Psoas muscle (tissue), 2 donors: ENCODE results near the gene SEPTIN9.

GRCh38 chr17:77120505-77121445, 20.0 kb upstream of the SEC14L1 start:
- PRO-cap, 2 experiments = no peak in any of the 2 experiments

DNA sequence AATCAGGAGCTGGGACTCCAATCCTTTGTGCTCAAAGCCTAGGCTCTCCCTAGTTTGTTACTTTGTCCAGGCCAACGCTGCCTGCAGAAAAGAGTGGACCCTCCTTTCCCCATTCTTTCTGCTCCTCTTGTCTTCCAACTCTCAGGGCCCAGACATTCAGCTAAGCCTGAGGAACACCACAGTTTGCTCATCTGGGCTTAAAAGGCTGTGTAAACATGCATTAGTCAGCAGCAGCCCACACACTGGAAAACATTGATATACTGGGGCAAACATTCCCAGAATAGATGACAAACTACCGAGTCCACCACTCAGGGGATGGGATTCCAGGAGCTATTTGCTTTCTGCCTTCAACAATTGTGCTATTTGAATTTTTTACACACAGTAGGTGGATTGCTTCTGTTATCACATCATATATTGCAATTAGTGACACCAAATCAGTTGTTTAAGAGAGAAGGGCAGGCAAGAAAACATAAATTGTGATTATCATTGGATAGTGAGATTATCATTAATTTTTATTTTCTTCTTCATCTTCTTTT, 18.9 kb upstream of the SEC14L1 start:
- PRO-cap, 2 experiments = no peak in any of the 2 experiments

- PRO-cap, 2 experiments = no peak in any of the 2 experiments
Measured at GRCh38 chr17:77141787-77142601, 1.2 kb downstream of the SEC14L1 start.

GRCh38 chr17:77170111-77170421, 29.3 kb downstream of the SEC14L1 start:
- PRO-cap, 2 experiments = no peak in any of the 2 experiments

DNA sequence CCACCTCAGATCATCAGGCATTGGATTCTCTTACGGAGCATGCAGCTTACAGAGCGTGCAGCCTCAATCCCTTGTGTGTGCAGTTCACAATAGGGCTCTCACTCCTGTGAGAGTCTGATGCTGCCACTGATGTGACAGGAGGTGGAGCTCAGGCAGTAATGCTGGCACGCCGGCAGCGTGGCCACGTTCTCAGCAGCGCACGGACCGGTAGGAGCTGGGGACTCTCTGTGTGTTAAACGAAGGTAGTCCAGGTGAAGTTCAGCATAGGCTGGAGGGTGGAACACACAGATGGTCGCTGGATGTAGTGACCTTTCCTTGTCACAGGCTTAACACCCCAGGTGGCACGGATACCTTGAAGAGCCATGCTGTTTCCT, 37.8 kb downstream of the SEC14L1 start:
- PRO-cap, 2 experiments = no peak in any of the 2 experiments

- PRO-cap, 2 experiments = no peak in any of the 2 experiments
Measured at GRCh38 chr17:77188111-77188504, 47.3 kb downstream of the SEC14L1 start.

DNA sequence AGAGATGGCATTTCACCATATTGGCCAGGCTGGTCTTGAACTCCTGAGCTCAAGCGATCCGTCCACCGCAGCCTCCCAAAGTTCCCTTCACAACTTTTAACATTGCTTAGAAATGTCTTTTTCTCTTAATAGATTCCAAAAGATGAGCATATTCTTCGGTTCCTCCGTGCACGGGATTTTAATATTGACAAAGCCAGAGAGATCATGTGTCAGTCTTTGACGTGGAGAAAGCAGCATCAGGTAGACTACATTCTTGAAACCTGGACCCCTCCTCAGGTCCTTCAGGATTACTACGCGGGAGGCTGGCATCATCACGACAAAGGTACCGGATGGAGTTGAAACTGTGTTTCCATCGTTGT, 59.6 kb downstream of the SEC14L1 start:
- PRO-cap, 2 experiments = no peak in any of the 2 experiments

DNA sequence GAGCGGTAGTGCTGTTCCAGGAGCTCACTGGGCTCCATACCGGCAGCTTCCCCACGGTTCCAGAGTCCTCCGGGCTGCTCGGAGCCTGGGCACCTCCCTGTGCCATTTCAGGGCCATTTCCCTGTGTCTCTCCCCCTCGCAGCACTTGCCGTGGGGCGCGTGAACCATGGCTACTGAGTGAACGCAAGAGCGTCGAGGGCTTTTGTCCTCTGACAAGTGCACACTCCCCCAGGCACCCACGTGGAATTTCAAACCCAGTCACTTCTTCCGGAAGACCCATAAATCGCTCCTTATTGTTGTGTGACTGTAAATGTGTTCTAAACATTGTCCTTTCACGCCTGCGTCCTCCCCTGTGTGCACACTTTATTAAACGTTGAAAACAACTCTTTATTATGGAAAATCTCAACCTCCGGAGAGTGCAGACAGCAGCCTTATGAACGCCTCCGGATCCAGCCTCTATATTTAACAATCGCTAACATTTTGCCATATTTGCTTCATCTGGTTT, 38.8 kb upstream of the SEPTIN9 start:
- PRO-cap, 2 experiments = no peak in any of the 2 experiments

DNA sequence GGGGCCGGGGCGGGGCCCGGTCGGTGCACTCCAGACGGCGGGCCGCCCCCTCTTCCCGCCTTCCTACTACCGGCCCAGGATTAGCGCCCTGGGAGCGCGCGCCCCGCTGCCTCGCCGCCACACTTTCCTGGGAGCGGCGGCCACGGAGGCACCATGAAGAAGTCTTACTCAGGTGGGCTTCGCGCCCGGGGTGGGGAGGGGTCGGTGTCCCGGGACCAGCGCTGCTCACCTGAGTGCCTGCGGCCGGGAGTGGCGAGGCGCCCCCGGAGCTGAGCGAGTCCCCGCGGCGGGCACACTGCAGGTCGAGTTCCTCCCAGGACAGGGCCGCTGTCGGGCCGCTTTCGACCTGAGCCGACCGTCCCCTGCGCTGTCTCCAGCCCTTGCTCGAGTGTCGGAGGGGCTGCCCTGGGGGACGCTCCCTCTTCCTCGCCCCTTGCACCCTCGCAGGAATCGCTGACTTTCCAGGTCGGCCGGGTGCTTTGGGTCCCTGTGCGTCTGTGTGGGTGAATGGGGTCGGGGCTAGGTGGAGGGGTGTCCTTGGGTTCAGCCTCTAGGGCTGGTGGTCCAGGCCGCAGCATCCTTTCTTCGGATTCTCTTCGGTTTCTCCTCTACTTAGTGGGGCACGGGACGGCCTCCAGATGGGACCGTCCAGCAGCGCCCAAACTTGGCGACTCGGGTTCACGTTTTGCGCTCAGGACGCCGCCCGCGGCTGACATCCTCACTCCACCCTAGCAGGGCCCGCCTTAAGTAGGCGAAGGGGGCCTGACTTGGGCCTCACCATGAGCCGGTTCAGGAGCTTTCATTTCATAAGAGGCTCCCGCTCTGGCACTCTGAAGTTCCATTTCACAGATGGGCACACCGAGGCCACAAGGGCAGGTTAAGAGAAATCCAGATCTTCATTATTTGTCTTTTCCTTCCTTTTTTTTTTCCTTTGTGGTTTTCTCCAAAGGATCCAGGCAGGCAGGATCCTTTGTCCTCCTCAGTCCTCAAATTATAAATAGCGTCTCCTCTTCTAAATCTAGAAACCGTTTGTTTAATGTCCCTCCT, at the start of gene SEPTIN9:
Gene SEPTIN9 (plus strand): TSS at position 117 of the 1,047 bp plus-strand sequence.
- PRO-cap, 2 experiments = peak in 1 of 2 experiments; most common plus-strand start position 80 of the sequence (in 1)

DNA sequence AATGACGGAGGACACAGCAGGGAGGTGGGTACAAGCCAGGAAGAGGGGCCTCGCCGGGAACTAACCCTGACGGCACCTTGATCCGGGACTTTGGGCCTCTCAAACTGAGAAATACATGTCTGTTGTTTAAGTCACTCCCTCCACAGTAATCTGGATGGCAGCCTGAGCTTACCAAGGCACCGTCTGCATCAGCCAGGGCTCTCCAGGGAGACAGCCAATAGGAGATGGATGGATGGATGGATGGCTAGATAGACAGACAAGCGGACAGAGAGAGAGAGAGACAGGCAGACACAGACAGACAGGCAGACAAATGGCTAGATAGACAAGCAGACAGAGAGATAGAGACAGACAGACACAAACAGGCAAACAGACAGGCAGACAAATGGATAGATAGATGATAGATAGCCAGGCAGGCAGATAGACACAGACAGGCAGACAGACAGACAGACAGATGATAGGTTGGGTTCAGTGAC, 14.8 kb downstream of the SEPTIN9 start:
- PRO-cap, 2 experiments = no peak in any of the 2 experiments

- PRO-cap, 2 experiments = no peak in any of the 2 experiments
Measured at GRCh38 chr17:77331444-77331926, 50.2 kb downstream of the SEPTIN9 start.

- PRO-cap, 2 experiments = no peak in any of the 2 experiments
Measured at GRCh38 chr17:77366455-77367300, 85.4 kb downstream of the SEPTIN9 start.

- PRO-cap, 2 experiments = peak in 2 of 2 experiments; most common plus-strand start chr17:77373119 (in 2); most common minus-strand start chr17:77372925 (in 1)
Measured at GRCh38 chr17:77372731-77373718, 91.7 kb downstream of the SEPTIN9 start.

- PRO-cap, 2 experiments = no peak in any of the 2 experiments
Measured at GRCh38 chr17:77421127-77421901, 140.0 kb downstream of the SEPTIN9 start.

DNA sequence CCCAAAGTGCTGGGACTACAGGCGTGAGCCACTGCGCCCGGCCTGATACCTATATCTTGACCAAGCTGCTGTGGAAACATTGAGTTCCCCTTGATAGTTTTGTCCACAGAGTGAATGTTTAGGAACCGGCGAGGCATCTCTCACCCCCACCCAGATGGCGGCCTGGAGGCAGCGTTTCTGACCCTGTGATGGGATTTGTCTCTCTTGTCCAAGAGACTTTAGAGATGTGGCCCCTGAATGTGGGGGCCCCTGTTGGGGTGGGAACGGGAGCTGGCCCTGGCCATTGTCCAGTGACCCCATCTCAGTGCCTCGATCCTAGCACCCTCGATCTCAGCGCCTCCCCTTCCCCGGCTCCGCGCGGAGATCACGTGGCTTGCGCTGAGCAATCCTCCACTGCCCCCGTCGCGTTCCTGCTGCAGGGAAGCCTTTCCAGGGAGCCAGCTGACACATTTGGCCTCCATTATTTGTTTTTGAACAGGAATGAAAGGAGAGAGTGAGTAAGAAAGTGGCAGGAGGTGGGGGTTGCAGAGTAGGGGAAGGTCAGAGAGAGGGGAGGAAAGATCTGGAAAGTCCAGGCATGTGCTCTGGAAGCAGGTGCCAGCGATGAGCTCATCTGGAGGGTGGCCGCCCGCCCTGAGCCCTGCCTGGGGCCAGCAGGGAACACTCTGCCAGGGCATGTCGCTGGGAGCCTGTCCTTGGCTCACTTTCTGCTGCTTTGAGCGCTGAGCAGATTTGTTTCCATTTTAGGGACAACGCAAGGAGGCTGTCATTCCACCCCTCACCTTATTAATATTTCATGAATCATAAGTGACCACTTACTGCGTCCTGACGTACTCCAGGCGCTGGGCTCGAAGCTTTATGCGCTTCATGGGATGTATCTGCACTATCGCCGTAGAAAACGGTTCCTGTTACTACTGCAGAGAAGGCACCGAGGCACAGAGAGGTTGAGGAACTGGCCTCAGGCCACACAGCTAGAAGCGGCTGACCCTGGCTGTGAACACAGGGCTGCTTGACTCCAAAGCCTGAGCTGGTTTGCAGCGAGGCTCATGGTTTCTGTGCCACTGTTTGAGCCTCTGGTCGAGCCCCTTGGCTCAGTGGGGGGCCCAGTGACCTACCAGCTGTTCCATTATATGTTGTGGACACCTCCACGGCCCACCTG, 142.4 kb downstream of the SEPTIN9 start:
- PRO-cap, 2 experiments = no peak in any of the 2 experiments

DNA sequence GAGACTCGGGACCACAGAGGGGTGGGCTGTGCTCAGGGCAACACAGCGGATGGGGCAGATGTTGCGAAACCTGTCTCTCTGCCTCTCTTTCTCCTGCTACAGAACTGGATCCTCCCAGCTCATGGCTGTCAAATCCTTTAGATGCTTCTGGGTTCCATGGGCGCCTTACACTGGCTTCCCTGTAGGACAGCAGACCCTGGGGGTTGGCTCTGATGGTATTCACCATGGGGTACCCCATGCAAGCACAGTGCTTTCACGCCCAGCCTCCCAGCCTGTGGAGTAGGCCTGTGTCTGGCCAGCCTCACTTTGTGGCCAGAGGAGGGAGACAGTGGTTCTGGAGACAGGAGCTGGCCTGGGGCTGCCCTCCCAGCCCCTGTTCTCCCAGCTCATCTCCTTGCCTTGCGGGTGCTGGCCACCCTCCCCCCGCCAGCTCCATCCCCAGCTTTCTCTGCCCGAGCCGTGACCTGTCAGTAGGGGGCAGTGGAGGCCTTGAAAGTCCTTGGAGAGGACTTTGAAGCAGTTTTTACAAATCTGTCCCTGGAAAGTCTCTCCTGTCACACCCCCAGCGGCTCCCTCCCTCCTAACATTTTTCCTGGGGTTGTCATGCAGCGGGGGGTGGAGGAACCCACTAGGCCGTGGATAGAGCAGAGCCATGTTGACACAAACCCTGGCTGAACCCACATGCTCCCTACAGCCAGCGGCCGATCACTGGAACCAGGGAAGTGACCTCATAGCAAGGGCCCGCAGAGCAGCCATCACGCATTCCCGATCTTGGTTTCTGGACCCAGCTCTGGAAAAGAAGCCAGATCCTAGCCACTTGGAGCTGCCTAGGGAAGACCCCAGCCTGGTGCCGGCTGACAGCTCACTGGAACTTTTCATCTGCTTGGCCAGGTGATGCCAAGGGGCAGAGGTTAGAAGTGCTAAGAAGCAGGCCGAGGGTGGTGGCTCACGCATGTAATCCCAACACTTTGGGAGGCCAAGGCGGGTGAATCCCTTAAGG, 148.8 kb downstream of the SEPTIN9 start:
- PRO-cap, 2 experiments = no peak in any of the 2 experiments

DNA sequence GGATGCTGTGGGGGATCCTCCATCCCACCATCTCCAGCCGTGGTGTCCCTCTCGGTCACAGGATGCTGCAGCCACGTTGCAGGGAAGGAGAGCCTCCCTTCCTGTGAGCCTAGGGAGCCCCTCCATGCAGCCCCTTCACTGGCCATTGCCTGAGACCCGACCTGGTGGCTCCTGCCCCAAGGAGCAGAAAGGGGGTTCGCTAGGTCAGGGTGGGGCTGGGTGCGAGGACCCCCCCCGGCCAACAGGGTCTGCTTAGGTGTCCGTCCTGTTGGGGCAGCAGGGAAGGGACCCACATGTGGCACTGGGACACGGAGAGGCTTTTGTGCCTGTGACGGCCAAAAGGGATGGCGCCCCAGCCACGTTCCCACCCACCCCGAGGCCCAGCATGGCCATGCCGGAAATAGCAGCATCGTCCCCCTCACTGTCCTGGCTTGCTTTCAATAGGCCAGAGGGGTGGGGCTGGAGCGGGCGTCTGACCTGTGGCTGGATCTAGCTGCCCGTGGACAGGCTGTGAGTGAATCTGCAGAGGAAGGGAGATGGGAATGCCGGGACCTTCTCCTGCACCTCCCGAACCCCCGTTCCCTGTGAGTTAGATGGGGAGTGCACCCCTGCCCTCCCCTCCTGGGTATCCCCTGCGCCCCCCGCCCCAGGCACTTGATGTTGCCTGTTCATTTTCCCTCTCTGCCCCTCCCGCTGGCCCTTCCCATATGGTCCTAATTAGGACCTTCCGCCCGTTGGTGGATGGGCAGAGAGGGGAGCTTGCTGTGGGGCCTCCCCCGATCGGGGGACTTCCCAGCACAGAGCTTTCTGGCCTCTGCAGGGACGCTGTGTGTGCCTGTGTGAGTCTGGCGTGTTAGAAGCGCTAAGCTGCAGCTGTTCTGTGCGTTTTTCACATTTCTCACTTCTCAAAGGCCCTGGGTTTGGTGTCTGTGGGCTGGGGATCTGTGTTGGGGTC, 152.1 kb downstream of the SEPTIN9 start:
- PRO-cap, 2 experiments = no peak in any of the 2 experiments

DNA sequence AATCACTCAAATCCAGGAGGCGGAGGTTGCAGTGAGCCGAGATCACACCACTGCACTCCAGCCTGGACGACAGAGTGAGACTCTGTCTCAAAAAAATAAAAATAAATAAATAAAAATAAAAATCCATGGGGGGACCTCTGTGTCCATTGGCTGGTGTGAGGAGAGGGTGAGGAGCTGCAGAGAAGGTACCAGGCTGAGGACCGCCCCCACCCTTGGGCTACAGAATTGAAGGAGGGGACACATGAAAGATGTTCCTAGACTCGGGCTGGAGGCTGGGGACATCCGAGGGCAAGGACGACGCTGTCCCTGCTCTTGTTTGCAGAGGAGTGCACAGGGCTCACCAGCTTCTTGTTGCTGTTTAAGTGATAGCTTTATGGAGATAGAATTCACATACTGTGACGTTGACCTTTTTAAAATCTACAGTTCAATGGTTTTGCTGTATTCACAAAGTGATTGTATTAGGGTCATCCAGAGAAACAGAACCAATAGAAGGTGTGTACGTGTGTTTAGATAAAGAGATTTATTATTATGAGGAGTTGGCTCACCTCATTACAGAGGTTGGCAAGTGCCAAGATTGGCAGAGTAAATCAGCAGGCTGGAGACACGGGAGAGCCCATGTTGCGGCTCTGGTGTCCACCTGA, 180.0 kb downstream of the SEPTIN9 start:
- PRO-cap, 2 experiments = no peak in any of the 2 experiments

GRCh38 chr17:77466131-77466584, 184.9 kb downstream of the SEPTIN9 start:
- PRO-cap, 2 experiments = no peak in any of the 2 experiments

DNA sequence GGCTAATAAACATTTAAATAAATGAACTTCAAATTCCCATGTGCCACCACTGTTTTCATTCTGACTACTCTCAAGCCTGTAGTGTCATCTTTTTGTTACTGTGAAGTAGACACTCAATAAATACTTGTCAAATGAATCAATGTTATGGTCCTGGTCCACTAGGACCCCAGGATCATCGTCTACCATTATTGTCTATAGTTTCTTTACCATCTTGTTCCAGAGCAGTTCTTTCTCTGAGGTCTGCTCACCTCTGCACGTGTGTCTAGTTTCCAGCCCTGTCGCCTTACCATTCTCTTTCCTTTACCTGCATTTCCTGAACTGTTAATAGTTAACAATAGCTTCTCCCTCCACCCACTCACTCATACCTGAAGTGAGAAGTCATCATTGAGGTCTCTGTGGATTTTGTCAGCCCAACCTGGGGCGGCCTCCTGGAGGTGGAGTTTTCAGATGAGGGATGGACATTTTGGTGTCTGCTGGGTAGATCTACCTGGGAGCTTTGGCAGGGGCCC, 192.5 kb downstream of the SEPTIN9 start:
- PRO-cap, 2 experiments = no peak in any of the 2 experiments